ENCODE results near the gene ADGRL1.

DNA sequence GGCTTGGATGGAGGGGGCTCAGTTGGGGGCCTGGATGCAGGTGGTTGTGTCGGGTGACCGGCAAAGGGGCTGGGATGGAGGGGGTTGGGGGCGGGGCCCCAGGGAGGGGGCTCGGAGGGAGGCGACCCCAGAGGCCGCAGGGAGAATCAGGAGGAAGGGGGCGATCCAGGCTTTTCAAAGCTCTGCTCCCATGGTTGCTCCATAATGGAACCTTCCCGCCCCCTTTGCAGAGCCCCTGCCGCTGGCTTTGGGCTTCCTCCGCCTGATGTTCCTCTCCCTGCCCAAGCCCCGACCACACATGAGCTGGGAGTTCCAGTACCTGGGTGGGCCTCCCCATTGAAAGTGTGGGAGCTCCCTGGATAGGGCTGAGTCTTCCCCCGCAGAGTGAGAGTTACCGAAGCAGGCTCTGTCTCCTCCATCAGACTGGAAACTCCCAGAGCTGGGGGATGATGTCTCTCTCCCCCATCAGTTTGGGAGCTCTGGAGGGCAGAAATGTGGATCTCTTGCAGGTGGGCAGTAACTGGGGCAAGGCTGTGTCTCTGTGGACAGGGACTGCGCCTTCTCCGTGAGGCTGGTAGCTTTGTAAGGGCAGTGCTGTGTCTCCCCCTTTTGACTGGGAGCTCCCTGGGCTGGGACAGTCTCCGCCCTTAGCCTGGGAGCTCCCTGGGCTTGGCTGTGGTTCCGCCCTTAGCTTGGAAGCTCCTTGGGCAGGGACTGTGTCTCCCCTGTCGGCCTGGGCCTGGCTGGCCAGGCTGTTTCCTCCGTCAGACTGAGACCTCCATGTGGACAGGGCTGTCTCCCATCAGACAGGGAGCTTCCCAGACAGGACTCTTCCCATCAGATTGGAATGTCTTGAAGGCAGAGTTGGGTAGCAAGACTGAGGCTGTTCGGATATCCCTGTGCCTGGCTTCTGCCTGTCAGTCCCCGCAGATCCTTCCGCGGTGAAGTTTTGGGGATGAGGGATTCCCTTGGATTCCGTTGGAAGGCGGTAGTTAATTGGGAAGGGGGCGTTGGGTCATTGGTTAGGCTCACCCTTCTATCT is 812 bp downstream of the DCAF15 start:
- PRO-cap, 10 experiments: peak in 5 of 10 experiments; most common plus-strand start position 690 of the sequence (in 1); most common minus-strand start position 582 of the sequence (in 5)

DNA sequence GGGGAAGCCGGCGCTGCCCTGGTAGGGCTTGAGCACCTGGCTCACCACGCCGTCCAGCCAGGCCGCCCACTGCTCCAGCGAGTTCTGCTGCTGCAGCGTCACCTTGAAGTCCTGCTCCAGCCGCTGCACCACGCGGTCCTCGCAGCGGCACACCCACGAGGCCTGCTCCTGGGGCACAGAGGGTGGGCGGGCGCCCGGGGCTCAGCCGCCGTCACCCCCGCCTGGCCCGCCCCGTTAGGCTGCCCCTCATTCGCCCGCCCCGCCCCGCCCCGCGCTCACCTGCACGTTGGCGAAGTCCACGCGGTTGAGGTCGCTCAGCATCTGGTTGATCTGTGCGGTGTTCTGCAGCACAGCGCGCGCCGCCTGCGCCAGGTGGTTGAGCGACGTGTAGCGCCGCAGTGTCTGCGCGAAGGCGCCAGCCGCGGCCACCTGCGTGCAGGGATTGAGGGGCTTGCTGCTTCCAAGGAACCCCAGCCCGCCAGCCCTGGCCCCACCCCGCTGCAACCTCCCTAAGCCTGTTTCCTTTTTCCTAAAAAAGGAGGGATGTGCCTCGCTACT is 11.3 kb downstream of the DCAF15 start:
- PRO-cap, 10 experiments: no peak in any of the 10 experiments

- PRO-cap, 10 experiments: no peak in any of the 10 experiments
Observed at GRCh38 chr19:13973960-13974615, 21.8 kb downstream of the DCAF15 start.

- PRO-cap, 10 experiments: no peak in any of the 10 experiments
Observed at GRCh38 chr19:13985089-13985776, 20.9 kb downstream of the RFX1 start.

GRCh38 chr19:13997027-13997842 is 8.9 kb downstream of the RFX1 start:
- PRO-cap, 10 experiments: no peak in any of the 10 experiments

DNA sequence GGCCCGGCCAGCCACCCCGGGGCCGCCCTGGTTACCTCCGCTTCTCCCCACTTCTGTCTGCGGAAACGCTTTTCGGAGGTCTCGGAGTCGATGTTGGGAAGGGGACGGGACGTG is 195 bp downstream of the RFX1 start:
- PRO-cap, 10 experiments: no peak in any of the 10 experiments

DNA sequence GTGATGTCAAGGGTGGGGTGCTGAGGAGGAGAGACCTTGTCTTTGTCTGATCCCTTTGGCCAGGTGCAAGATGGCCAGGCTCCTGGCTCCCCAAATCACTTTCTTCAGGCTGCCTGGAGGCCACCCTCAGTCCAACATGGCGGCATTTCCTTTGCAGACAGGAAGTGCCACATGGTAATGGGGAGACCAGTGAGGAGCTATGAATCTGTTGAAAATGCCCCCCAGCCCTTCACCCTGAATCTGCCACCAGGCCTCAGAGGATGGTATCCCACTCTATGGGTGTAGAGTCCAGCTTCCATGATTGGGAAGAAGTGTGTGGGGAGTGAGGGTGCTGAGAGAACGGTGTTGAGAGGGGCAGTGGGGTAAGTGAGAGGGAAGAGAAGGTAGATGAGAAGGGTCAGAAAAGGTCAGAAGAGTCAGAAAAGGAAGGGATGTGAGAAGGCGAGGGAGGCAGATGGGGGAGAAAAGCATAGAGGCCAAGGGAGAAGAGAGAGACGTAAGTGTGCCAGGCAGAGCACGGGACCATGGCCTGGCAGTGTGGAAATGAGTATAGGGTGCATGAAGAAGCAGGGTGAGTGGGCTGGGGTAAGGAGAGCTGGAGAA is 33.6 kb upstream of the ASF1B start:
- PRO-cap, 10 experiments: no peak in any of the 10 experiments

- PRO-cap, 10 experiments: no peak in any of the 10 experiments
Observed at GRCh38 chr19:14205772-14206461, at the start of gene ADGRL1. Gene ADGRL1 (minus strand): TSS chr19:14206169.

GRCh38 chr19:14206462-14207766 is 945 bp upstream of the ADGRL1 start:
- PRO-cap, 10 experiments: peak in 10 of 10 experiments; most common plus-strand start chr19:14206997 (in 3); most common minus-strand start chr19:14206807 (in 8)

DNA sequence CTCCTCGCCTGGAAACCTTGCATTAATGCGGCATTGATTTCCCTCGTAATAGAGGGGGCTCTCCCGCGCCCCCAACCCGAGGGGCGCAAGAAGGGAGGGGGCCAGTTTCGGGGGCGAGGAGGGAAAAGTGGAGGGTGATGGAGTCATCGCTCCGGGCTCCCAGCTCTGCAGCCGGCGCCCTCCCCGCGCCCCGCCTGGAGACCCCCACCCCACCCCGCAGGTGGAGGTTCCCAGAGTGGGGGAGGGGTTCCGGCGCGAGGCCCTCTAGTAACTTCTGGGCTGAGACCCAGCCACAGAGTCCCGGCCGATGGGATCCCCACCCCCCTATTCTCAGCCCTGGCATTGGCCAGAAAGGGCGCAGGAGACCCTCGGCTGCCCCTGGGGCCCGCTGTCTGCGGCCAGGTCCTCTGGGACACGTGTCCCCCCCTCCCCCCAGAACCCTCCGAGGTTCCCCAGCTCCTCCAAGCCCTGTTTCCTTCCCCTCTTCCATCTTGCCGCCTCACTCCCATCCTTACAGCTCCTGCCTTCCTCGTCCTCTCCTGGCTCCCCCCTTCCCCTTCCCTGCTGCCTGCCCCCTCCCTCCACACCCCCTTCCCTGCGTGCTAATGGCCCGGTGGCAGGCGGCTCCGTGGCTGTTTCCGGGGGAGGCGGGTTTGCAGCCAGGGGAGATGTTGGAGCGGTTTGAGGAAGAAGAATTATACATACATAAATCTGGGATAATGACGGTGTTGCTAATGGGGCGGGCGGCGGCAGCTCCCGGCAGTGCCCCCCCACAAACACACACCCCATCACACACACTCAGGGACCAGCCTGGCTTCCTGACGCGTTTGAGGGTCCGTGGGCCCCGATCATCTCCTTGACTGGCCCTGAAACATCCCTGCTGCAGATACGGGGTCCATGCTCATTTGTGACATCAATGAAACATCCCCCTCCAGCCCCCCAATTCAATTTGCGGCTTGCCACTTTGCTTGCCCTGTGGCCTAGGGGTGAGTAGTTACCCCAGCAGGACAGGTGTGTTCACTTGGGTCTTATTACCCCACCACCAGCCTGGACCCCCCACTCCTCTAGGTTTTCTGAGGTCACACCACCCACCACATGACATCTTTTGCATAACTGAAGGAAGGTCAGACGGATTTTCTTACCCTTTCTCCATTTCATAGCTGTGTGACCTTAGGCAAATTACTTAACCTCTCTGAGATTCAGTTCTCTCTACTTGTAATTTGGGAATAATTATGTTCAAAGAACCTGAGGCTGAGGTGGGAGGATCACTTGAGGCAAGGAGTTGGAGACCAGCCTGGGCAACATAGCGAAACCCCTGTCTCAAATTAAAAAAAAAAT is 43.4 kb upstream of the ADGRL1 start:
- PRO-cap, 10 experiments: peak in 8 of 10 experiments; most common plus-strand start position 300 of the sequence (in 1); most common minus-strand start position 559 of the sequence (in 5)

DNA sequence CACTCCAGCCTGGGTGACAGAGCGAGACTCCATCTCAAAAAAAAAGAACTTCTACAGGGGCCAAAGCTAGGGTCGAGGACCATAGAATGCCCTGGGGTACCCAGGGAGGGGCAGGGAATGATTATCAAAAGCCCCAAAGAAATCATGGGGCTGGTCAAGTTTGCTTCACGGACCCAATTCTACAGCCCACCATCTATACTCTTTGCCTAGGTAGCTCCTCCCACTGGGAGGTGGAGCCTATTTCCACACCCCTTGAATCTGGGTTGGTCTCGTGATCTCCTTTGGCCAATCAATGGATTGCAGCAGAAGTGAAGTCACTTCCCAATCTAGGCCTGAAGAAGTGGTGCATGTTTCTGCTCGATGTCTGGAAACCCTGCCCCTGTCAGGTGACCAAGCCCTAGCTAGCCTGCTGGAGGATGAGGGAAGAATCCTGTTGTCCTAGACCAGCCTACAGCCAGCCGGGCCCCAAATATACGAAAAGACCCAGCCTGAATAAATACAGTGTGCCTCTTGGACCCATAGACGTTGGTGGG is 86.3 kb upstream of the ADGRE5 start:
- PRO-cap, 10 experiments: peak in 1 of 10 experiments; most common plus-strand start position 436 of the sequence (in 1); most common minus-strand start position 181 of the sequence (in 1)

DNA sequence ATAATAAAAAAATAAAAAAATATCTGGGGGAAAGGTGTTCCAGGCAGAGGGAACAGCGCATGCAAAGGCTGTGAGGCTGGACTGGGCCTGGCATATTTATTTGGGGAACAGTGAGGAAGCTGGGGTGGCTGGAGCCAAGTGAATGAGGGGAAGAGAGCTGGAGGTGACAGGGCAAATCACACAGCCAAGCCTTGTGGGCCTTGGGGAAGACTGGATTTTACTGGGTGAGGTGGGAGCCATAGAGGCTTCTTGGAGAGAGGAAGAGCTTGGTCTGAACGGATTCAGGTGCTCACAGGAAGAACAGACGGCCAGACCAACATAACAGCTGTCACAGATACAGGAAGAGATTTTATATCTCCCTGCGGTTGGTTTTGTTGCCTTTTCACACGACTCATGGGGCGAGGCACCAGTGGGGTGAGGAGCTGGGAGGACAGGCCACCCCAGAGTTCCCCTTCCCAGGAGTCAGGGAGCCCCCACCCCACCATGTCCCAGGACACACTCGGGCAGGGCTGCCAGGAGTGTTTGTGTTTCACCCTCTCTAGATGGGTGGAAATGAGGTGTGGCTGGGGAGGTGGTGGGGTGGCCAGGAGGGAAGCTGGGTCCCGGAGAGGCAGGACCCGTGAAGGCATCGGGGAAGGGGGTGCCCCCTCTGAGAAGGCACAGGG is 25.5 kb upstream of the ADGRE5 start:
- PRO-cap, 10 experiments: no peak in any of the 10 experiments

DNA sequence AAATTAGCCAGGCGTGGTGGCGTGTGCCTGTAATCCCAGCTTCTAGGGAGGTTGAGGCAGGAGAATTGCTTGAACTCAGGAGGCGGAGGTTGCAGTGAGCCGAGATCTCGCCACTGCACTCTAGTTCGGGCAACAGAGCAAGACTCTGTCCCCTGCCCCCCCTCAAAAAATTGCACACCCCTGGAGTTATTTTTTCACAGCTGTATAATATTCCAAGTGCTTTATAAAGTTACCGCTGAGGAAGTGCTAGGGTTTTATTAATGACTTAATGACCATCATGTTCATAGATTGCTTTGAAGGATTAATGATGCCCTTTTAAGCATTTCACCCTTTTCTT is 6.5 kb upstream of the ADGRE5 start:
- PRO-cap, 10 experiments: no peak in any of the 10 experiments

DNA sequence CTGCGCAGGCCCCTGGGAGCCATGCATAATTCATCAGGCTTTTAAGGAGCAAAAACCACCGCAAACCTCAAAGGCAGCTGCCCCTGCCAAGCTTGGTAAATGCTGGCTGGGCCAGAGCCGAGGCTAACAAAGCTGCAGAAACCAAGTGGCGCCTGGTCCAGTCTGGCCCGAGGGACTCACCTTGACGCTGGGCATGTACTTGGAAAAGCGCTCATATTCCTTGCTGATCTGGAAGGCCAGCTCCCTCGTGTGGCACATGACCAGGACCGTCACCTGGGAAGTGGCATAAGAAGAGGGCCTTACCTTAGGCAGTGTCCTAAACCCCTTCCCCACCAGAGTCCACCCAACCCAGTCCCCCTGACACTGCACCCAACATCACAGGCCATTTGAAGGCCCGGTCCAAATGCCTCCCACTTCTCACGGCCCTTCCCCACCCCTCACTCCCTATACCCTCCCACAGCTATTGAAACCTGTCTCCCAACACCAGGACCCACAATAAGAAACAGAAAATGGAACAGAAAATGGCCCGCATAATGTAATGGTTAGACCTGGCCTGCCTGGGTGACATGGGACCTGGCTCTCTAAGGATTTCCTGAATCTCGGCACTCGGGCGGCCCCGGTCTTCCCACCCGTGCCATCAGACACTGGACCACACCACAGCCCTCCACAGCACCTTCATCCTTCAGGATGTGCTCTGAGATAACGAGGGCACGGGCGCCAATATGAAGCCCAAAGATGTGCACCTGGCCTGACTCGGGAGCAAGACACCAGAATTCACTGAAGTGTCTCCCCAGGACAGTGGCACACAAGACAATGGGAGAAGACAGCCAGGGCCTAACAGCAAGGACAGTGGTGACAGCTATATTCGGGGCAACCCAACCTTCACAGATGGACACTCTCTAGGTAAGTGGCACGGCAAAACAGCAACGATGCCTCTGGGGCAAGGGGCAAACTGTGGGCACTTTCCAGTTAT is 7.5 kb downstream of the DDX39A start:
- PRO-cap, 10 experiments: no peak in any of the 10 experiments

DNA sequence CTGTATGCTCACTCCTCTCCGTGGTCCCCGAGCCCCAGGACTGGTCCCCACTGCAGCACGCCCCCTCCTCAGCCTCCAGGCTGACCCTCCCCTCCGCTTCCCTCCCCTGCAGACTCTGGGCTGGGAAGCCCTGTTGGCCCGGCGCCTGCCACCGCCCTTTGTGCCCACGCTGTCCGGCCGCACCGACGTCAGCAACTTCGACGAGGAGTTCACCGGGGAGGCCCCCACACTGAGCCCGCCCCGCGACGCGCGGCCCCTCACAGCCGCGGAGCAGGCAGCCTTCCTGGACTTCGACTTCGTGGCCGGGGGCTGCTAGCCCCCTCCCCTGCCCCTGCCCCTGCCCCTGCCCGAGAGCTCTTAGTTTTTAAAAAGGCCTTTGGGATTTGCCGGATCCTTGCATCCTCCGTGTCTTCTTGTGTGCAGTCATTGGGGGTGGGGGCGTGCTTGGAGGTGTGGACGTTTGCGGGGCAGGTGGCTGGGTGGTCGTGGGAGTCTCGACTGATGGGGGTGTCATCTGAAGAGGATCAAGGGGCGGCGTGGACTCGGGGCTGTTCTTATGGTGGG is 3.6 kb downstream of the PTGER1 start:
- PRO-cap, 10 experiments: no peak in any of the 10 experiments

DNA sequence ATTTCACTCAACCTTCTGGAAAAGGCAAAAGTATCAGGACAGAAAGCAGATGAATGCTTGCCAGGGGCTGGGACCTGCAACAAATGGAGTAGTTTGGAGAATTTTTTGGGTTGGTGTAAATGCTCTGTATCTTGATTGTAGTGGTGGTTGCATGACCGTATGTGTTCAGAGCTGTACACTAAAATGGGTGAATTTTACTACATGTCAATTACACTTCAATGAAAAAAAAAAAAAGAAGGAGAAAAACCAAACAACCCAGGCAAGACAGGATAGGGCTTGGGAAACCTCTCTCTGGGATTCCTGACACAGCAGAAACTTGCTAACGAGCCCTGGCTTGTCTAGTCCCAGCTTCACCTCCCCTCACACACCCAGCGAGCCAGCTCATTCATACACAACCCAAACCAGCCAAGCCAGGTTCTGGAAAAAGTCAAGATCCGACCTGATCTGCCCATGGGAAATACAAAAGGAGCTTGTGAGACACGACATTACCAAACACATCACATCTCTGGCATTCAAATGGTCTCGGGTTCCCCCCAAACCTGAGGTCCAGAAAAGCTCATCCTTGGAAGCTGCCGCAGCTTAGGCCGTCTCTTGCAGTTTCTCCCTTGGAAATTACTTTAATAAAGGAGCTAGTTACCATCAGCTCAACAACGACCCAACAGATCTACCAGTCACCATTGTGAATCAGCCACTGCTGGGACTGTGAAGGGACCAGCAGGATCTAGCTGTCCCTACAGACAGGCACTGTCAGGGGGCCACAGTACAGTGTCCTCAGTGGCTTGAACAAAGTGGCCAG is 3.6 kb upstream of the TECR start:
- PRO-cap, 10 experiments: no peak in any of the 10 experiments

GRCh38 chr19:14528840-14529395 is 476 bp upstream of the TECR start:
- PRO-cap, 10 experiments: peak in 10 of 10 experiments; most common minus-strand start chr19:14529267 (in 6)

DNA sequence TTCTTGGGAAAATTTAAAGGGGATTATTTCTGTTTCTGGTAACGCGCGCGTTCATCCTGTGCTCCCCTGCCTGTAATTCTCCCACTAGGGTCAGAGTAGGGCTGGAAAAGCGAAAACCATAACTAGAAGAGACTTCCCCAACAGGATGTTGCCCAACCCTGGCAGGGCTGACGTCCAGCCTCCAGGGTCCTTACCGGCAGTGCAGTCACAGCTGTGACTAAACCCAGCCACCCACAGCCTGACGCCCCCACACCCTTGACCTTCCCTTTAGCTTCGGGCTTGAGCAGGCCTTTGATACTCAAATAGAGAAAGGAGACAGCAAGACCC is 6.3 kb upstream of the ADGRE2 start:
- PRO-cap, 10 experiments: peak in 2 of 10 experiments; most common plus-strand start position 226 of the sequence (in 1); most common minus-strand start position 78 of the sequence (in 1)

DNA sequence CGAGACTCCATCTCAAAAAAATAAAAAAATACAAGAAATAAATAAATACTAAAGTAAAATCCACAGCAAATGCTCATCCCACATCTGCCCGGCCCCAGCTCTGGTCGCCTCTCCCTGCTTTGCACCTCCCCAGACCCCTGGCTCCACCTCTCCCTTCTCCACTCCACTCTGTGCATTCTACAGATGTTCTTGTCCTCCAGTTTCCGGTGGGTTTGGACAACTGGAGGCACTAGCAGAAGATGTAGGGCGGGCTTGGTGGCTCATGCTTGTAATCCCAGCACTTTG is 12.3 kb downstream of the EPHX3 start:
- PRO-cap, 10 experiments: no peak in any of the 10 experiments

DNA sequence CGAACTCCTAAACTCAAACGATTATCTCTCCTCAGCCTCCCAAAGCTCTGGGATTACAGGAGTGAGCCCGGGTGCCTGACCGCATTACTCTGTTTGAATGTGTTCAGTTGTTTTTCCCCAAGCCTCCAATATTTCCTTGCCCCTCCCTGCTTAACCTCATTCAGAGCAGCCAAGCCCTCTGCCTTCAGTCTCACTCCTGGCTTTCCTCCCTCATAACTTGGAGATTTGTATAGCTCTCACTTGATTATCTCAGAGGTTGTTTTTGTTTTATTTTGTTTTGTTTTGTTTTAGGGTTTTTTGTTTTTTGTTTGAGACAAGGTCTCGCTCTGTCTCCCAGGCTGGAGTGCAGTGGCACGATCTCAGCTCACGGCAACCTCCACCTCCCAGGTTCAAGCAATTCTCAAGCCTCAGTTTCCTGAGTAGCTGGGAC is 11.4 kb downstream of the EPHX3 start:
- PRO-cap, 10 experiments: peak in 3 of 10 experiments; most common plus-strand start position 159 of the sequence (in 1); most common minus-strand start position 95 of the sequence (in 3)

Data from Metastatic Breast Carcinoma in the Brain (tissue), 10 donors.